ENCODE data around the genes RHPN2 and WDR88.

DNA sequence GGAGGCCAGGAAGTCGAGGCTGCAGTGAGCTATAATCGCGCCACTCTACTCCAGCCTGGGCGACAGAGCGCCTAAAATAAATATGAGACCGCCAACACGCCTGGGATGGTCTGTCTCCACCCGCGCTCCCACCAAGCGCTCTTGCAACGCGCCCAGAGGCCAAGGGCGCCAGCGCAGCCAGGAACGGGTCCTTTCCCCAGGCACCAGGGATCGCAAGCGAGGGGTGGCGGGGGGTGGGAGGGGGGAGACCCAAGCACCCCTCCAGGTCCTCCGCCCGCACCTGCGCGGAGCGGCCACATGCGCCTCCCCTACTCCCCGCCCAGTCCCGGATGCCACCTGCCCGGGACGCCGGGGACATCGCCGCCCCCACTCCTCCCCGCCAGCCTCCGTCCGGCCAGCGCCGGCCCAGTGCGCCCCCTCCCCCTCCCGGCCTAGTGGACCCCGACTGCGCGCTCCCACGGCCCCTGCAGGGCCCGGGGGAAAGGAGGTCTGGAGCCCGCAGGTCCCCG lies 382 bp downstream of the RHPN2 start:
- PRO-cap: no peak
- RAMPAGE, long total RNA, 5 experiments: no peak in any of the 5 experiments
- RRBS: 3% methylated on average over 12 of the region's 45 CpGs

- PRO-cap: bidirectional peak, plus-strand start at chr19:33065146, minus-strand start at chr19:33064888
- RAMPAGE, long total RNA, 5 experiments: start-site peak on the minus strand in 5 of 5 experiments, at chr19:33064838-33064898 at its widest, 31 to 310 reads per replicate
- RRBS: 5% methylated on average over 11 of the region's 93 CpGs
Measured at GRCh38 chr19:33064761-33065594, at the start of gene RHPN2. RHPN2 (minus strand) TSS chr19:33064888.

DNA sequence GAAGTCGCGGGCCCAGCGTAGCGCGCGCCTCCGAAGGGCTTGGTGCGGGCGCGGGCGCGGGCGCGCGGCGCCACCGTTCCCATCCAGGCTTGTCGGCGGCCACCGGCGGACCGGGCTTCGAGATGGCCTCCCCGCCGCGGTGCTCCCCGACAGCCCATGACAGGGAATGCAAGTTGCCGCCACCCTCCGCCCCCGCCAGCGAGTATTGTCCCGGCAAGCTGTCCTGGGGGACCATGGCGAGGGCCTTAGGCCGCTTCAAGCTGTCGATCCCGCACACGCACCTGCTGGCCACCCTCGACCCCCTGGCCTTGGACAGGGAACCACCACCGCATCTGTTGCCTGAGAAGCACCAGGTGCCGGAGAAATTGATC lies at the start of gene WDR88:
Gene WDR88 (plus strand): TSS at position 67 of the 371 bp plus-strand sequence.
- PRO-cap: no peak
- RAMPAGE, long total RNA, 5 experiments: no peak in any of the 5 experiments
- RRBS: 70% methylated on average over 10 of the region's 40 CpGs

- PRO-cap: no peak
- RAMPAGE, long total RNA, 5 experiments: no peak in any of the 5 experiments
- RRBS: no CpG with 5 or more reads among the region's 11 CpGs
Measured at GRCh38 chr19:33290946-33291416, 11.4 kb downstream of the CEBPA start.

- PRO-cap: no peak
- RAMPAGE, long total RNA, 5 experiments: no peak in any of the 5 experiments
- RRBS: no CpG with 5 or more reads among the region's 10 CpGs
Measured at GRCh38 chr19:33304999-33305840, 2.9 kb upstream of the CEBPA start.

GRCh38 chr19:33350406-33351082 lies 23.0 kb upstream of the CEBPG start:
- PRO-cap: no peak
- RAMPAGE, long total RNA, 5 experiments: no peak in any of the 5 experiments
- RRBS: no CpG with 5 or more reads among the region's 12 CpGs

DNA sequence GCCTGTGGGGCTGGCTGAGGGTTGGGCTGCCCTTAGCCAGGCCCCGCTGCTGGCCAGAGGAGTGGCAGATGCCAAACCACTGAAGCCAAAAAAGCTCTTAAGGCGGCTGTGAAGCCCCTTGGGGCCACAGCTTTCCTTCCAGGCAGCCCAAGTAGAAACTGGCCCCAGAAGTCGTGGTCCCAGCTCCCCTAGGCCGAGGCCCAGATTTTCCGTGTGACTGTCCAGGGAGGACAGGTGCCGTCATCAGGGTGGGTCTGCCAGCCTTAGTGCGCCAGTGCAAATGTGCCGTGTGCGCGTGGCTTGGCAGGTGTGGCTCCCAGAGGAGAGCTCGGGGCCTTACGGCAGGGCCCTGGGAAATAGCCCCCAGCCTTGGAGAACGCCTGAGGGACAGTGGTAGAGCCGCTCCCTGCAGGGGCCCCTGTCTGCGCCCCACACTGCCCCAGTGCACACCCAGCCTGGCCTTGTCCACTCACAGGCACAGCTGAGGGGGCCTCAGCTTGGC lies 14.9 kb downstream of the CEBPG start:
- PRO-cap: no peak
- RAMPAGE, long total RNA, 5 experiments: no peak in any of the 5 experiments
- RRBS: no CpG with 5 or more reads among the region's 15 CpGs

DNA sequence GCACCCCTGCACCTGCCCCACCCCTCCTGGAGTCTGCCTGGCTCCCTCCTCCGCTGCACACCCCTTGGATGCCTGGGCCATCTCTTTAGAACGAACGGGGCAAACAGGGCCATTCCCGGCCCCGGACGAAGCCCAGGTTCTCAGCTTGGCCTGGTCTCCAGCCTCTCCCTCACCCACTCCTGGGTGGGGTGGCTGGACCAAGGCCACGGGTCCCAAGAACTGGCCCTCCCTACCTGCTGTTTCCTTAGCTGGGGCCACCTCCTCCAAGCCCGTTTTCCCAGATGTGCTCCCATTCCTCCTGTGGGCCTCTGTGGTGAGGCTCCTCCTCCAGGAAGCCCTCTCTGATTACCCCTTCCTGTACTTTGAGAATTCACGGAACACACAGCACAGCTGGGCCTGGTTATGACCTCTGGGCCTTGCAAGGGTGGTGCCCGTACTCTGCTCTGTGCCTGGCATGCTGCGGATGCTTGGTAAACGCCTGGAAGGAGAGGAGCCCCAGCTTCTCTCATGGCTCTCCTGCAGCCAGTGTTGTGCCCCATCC lies 21.4 kb downstream of the CEBPG start:
- PRO-cap: no peak
- RAMPAGE, long total RNA, 5 experiments: no peak in any of the 5 experiments
- RRBS: no CpG with 5 or more reads among the region's 12 CpGs

DNA sequence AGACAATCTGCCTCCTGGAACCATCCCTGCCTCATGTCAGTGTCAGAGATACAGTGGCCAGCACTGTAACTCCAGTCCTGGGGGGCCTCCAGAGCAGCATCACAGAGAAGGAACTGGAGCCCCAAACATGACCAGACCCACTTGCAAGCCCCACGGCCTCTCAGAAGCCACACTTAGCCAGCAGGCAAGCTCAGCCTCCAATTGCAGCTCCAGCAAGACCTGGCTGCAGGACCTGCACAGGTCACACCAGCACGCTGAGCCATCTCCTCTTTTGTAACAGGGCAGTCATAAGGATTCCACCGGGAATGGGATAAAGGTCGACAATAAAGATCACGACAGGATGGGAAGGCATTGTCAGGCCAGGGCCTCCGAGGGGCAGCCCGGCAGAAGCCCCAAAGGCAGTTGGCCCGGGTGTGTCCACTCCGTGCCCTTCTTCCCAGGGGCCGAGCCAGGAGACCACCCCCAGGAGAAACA lies 12.7 kb downstream of the PEPD start:
- PRO-cap: unidirectional peak, minus-strand start at position 211 of the sequence
- RAMPAGE, long total RNA, 5 experiments: no peak in any of the 5 experiments
- RRBS: 67% methylated on average over 5 of the region's 10 CpGs

DNA sequence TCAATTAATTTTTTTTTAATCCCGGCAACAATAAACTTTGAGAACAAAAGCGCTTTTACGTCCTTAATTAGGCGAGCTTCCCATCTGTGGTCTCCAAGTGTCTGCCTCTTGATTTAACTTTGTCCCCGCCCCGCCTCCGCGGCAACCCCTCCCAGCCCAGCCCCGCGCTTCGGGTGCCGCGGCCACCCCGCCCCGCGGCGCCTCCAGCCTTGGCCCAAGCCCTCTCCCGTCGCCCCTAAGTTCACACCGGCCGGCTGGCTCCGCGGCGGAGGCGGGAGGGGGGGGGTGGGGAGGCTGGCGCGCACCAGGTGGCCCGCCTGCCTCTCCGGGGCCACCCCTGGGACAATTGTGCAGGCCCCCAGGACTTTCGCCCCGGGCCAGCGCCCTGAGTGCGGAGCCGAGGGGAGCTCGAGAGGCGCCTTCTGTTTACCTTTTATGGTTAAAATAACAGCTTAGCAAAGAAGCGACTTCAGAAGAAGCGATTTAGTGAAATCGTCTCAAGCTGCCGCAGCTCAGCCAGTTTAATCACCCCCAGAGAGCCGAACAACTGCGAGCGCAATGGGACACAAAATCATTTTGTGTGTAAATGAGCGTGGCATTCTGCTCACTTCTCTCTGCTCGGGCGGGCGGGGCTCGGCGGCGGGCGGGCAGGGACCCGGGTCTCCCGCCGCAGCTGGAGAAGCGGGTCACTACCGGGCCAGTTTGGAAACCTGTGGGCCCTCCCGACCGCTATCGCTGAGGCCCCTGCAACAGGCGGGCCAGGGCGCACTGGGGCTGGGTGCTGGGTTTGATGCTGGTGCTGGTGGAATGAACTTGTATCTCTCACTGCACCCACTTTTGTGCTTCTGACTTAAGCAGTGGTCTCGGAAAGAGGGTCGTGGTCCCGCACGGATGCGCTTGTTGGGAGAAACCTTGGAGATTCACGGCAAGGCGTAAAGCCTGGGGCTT lies 1.4 kb downstream of the KCTD15 start:
- PRO-cap: bidirectional peak, plus-strand start at position 244 of the sequence, minus-strand start outside the sequence; bidirectional peak, plus-strand start at position 534 of the sequence, minus-strand start at position 578 of the sequence
- RAMPAGE, long total RNA, 5 experiments: start-site peak on the plus strand in 3 of 5 experiments, centred at positions 600 to 906 of the sequence, 7 to 11 reads per replicate
- RRBS: 8% methylated on average over 7 of the region's 68 CpGs

DNA sequence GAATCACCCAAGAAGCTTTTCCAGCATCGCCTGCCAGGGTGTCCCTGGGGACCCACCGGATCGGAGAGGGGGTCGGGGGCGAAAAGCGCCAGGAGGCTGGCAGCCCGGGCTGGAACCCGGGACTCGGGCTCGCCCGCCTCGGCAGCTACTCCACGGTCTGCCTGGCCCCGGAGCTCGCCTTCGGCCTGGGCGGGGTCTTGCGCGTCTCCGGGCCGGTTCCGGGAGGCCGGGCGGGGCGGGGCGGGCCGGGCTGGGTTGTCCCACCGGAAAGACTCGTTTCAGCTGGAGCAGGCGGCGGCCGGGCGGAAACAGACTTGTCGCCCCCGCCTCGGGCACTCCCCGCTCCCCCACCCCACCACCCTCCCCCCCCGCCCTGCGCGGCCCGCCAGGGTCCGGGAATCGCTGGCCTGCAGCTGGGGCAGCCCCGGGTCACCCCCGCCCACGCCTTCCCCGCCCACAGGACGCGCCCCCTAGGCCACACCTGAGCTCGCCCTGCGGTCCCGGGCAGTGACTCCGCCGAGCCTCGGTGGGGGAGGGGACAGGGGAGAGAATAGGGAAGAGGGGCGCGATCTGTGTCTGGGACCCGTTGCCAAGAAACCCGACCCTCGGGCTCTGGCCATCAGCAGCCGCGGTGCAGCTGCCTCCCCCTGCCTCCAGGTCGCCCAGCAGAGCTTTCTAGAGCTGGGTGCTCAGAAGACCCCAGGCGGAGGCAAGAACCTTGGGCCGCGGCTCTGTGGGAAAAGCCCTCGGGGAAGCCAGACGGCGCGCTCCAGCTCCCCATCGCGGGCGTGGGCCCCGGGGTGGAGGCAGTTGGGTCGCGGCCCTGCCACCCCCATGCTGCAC lies 109.4 kb downstream of the KCTD15 start:
- PRO-cap: bidirectional peak, plus-strand start at position 285 of the sequence, minus-strand start at position 187 of the sequence
- RAMPAGE, long total RNA, 5 experiments: no peak in any of the 5 experiments
- RRBS: 3% methylated on average over 35 of the region's 76 CpGs

- PRO-cap: no peak
- RAMPAGE, long total RNA, 5 experiments: no peak in any of the 5 experiments
- RRBS: no CpG with 5 or more reads among the region's 1 CpG
Measured at GRCh38 chr19:34014115-34014683, 158.1 kb upstream of the LSM14A start.

GRCh38 chr19:34218151-34218664 lies 36.1 kb upstream of the GARRE1 start:
- PRO-cap: no peak
- RAMPAGE, long total RNA, 5 experiments: no peak in any of the 5 experiments
- RRBS: no CpG with 5 or more reads among the region's 14 CpGs

GRCh38 chr19:34234547-34234912 lies 19.8 kb upstream of the GARRE1 start:
- PRO-cap: no peak
- RAMPAGE, long total RNA, 5 experiments: no peak in any of the 5 experiments
- RRBS: no CpG with 5 or more reads among the region's 4 CpGs

DNA sequence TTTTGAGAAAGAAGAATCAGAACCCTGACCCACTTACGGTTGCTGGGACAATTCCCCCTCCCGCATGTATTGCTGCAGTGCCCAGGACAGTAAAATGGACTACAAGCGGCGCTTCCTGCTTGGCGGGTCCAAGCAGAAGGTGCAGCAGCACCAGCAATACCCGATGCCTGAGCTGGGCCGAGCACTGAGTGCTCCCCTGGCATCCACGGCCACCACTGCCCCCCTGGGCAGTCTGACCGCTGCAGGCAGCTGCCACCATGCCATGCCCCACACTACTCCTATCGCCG lies 46.0 kb downstream of the GARRE1 start:
- PRO-cap: no peak
- RAMPAGE, long total RNA, 5 experiments: no peak in any of the 5 experiments
- RRBS: no CpG with 5 or more reads among the region's 11 CpGs

GRCh38 chr19:34313110-34313644 lies 51.8 kb upstream of the GPI start:
- PRO-cap: no peak
- RAMPAGE, long total RNA, 5 experiments: no peak in any of the 5 experiments
- RRBS: no CpG with 5 or more reads among the region's 6 CpGs

GRCh38 chr19:34331975-34332339 lies 33.0 kb upstream of the GPI start:
- PRO-cap: no peak
- RAMPAGE, long total RNA, 5 experiments: no peak in any of the 5 experiments
- RRBS: no CpG with 5 or more reads among the region's 4 CpGs

- PRO-cap: no peak
- RAMPAGE, long total RNA, 5 experiments: start-site peak on the plus strand in 1 of 5 experiments, at chr19:34393928-34394028 at its widest, 13 reads per replicate
- RRBS: no CpG with 5 or more reads among the region's 15 CpGs
Measured at GRCh38 chr19:34393655-34394264, 10.4 kb upstream of the PDCD2L start.

DNA sequence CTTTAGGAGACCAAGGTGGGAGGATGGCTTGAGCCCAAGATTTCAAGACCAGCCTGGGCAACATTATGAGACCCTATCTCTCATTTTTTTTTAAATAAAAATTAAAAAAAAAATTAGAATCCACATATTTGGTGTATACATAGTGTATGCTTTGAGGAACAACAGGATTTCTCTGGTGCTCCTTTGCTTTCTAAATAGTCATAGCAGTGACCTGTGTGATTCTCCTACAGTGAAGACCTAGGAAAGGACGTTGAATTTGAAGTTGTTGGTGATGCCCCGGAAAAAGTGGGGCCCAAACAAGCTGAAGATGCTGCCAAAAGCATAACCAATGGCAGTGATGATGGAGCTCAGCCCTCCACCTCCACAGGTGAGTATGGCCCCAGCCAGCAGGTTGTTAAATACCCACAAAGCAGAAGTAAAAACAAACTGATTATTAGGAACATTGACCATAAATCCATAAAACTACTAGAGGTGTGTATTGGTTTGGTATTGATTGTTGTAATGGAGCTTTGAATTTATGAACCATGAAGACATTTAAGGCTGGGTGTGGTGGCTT lies 14.8 kb upstream of the WTIP start:
- PRO-cap: no peak
- RAMPAGE, long total RNA, 5 experiments: start-site peak on the plus strand in 3 of 5 experiments, centred at positions 263 to 322 of the sequence, 35 to 102 reads per replicate
- RRBS: no CpG with 5 or more reads among the region's 2 CpGs

- PRO-cap: no peak
- RAMPAGE, long total RNA, 5 experiments: no peak in any of the 5 experiments
- RRBS: no CpG with 5 or more reads among the region's 3 CpGs
Measured at GRCh38 chr19:35026670-35026987, 3.6 kb upstream of the SCN1B start.